Cardiac muscle cell (in vitro differentiated cells and primary cell): ENCODE measurements around the genes TTC1, C1QTNF2 and ATP10B.

DNA sequence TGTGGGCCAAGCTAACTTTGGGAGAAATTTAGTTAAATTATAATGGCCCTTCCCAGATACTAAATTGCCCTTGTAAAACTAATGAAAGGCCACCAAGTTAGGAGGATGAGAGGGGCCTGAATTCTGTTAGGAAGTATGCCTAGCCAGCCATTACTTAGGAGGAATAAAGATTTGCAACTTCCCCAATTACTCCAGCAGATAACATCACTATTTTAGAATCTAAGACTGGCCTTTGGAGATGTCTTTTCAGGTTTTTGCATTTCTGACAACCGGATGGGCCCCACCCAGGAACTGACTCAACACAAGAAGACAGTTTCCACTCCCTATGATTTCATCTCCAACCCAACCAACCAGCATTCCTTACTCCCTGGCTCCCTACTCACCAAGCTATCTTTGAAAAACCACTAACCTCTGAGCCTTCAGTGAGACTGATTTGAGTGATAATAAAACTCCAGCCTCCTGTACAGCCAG lies 7.2 kb upstream of the IL12B start:
- RAMPAGE, long total RNA, result no peak
- RRBS, result no CpG with 5 or more reads among the region's 1 CpG

GRCh38 chr5:159855934-159856133 lies 60.4 kb upstream of the ADRA1B start:
- RAMPAGE, long total RNA, result no peak
- RRBS, result no CpG with 5 or more reads among the region's 1 CpG

DNA sequence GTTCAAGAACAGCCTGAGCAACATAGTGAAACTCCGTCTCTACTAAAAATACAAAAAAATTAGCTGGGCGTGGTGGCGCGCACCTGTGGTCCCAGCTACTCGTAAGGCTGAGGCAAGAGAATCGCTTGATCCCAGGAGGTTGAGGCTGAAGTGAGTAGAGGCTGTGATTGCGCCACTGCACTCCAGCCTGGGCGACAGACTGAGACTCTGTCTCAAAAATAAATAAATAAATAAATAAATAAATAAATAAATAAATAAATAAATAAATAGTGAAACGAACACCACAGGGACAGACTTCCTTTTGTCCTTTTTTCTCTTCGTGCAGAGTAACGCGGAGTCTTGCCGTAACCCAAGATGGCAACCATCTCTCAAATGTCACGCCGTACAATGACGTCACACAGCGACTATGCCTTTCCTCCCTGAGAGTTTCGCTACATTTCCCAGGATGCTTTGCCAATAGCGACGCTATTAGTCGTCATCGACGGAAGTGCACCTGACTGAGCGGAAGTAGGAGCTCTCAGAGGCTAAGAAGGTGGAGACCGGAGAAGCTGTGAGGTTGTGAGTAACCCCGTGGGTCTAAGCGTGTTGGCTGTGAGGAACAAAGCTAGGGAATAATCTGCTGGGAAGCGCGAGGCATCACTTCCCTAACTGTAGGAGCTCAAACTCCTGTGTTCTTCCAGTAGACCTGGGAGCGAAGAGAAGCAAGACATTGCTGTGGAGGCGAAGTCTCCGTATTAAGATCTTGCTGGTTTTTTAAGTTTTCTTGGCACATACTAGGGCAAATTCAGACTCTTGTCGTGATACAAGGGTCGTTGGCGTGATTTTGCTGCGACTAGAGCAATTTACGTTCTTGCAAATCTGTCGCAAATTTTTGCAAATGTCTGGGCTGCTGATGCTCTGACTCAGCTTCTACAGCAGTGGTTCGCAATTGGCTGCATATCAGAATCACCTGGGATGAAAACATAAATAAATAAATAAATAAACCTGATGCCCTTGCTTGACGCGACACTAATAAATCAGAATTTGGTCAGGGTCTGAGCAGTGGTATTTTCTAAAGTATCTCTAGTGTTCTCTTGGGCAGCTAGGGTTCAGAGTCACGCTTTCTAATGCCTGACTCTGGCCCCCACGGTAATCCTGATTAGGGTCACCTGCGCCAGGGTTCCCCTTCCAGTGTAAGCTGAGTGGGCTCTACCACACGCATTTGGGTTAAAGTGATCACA lies at the start of gene TTC1:
Gene TTC1, plus strand, starts transcription at position 504 of the 1,220 bp plus-strand sequence.
- RAMPAGE, long total RNA, result start-site peak on the plus strand centred at position 512 of the sequence, 41 bp wide, 4,186 and 2,642 reads in 2 replicates
- RRBS, result no CpG with 5 or more reads among the region's 45 CpGs

DNA sequence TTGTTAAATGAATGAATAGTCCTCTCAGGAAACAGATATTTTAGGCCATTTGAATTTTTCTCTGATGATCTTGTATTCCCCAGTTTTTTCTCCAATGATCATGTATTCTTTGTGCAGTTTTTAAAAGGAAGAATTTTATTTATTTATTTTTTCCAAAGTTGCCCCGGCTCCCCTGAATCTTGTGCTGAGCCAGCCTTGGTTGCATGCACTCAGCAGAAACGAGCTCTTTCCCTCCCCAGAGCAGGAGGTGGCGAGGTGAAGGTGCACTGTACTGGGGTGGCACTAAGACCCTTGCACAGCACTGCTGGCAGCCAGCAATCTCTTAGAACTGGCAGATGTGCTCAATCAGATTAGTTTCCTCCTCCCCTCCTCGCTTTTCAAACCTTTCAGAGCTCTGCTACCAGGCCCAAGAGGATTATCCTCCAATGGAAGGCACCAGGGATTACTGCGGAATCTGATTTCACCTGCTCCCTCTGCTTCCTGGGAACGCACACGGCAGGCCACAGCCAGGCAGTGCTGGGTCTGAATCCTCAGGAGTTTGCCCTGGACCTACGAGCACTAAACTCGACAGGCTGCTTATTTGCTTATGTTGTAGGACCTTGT lies 32.7 kb downstream of the FABP6 start:
- RAMPAGE, long total RNA, result no peak
- RRBS, result no CpG with 5 or more reads among the region's 9 CpGs

DNA sequence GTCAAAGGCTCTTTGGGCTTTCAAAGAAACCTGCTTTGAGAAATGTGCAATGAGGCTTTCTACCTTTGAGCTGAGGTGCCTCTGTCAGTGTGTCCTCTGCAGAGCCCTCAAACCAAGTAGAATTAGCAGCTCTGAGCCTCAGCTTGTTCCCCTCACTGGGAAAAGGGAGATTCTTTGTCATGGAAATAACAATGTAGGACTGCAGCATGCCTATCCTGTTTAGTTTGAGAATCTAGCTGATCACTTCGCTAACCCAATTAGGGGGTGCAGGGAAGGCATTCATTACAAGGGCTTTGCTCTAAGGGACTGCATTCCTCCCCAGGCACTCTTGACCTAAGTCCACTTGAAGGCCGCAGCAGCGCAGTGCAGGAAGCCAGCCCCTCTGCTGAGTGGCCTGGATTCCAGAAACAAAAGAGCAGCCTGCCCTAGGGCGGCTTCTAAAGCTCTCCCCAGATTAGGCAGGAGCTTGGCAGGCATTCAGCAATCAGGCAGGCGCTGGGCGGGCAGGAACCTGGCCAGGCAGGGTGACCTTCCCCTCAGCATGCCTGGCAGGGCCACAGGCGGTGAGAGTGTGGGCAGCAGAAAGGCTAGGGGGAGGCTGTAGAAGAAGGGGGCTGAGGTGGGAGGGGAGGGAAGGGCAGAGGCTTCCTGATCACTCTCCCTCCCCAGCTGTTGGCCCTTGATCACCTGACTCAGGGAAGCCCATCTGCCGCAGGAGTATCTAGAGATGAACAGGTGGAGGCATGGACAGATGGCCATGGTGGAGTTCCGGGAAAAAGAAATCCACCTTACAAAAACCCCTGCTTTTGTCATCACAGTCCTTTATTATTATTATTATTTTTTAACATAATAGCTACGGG lies 24.8 kb downstream of the CCNJL start:
- RAMPAGE, long total RNA, result no peak
- RRBS, result no CpG with 5 or more reads among the region's 10 CpGs

DNA sequence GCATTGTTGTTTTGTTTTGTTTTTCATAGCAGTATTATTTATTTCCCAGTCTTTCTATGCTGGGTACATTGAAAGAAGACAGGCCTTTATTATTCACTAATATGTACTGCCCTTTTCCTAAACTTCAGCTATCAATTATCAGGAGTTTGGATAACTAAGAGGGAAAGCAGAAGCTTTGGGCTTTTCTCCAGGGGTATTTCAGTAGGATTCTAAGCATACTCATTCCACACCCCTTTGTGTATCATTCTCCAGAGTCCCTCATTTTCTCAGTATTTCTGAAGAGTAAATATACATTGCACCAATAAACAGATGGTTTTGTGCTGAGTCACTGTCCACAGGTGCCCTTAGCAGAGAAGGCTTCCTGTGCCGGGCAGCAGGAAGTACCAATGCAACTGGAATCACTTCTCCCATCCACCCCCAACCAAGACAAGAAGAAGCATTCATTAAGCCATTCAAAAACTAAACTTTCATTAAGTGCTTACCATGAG lies 3.5 kb upstream of the CCNJL start:
- RAMPAGE, long total RNA, result no peak
- RRBS, result no CpG with 5 or more reads among the region's 1 CpG

GRCh38 chr5:160370503-160370803 lies at the start of gene C1QTNF2:
C1QTNF2 (minus strand) TSS chr5:160370626.
- RAMPAGE, long total RNA, result no peak
- RRBS, result 1% methylated on average over 11 of the region's 25 CpGs

GRCh38 chr5:160399191-160399664 lies 626 bp downstream of the FAM200C start:
- RAMPAGE, long total RNA, result no peak
- RRBS, result no CpG with 5 or more reads among the region's 5 CpGs

- RAMPAGE, long total RNA, result no peak
- RRBS, result no CpG with 5 or more reads among the region's 3 CpGs
These were observed 193.6 kb downstream of the PTTG1 start for GRCh38 chr5:160615218-160615776.

DNA sequence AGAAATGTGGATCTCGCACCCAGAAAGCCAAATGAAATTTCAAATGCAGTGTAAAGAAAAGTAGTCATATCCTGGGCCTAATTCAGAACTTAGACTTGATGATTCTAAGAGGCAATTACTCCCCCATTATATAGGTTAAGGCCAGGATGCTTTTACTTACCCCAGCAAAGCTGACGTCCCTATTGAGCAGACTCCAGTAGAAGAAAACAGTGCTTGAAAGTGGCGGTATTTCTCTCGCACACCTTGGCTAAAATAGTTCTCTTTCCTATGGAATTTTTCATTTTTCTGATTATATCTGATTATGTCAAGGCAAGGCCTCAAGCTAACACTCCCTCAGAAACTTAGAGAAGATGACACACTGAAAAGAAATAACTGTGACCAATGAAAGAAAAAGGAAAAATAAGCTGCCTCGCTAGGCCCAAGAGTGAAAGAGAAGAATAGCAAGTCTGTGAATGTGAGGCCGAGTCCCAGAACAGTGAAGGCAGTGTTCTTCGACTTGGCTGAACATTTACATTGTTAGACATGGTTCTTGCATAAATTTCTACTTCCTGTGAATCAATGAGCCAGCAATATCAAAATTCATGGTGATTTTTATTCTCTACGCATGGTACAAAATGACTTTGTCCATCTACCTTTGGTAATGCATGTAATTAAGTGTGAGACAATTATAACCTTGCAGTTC lies at the start of gene ATP10B:
Gene ATP10B, minus strand, starts transcription at position 431 of the 682 bp plus-strand sequence.
- RAMPAGE, long total RNA, result no peak
- RRBS, result no CpG with 5 or more reads among the region's 8 CpGs

- RAMPAGE, long total RNA, result no peak
- RRBS, result no CpG with 5 or more reads among the region's 9 CpGs
These were observed 66.1 kb downstream of the GABRA6 start for GRCh38 chr5:161751531-161752041.

GRCh38 chr5:162036276-162037026 lies 31.1 kb upstream of the GABRG2 start:
- RAMPAGE, long total RNA, result no peak
- RRBS, result no CpG with 5 or more reads among the region's 33 CpGs

- RAMPAGE, long total RNA, result no peak
- RRBS, result no CpG with 5 or more reads among the region's 10 CpGs
These were observed 1.3 kb downstream of the MAT2B start for GRCh38 chr5:163506645-163507165.

GRCh38 chr5:166073938-166074299 lies 904.9 kb upstream of the TENM2 start:
- RAMPAGE, long total RNA, result no peak
- RRBS, result no CpG with 5 or more reads among the region's 4 CpGs

DNA sequence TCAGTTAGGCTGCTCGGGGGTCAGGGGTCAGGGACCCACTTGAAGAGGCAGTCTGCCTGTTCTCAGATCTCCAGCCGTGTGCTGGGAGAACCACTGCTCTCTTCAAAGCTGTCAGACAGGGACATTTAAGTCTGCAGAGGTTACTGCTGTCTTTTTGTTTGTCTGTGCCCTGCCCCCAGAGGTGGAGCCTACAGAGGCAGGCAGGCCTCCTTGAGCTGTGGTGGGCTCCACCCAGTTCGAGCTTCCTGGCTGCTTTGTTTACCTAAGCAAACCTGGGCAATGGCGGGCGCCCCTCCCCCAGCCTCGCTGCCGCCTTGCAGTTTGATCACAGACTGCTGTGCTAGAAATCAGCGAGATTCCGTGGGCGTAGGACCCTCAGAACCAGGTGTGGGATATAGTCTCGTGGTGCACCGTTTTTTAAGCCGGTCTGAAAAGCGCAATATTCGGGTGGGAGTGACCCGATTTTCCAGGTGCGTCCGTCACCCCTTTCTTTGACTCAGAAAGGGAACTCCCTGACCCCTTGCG lies 833.8 kb upstream of the TENM2 start:
- RAMPAGE, long total RNA, result no peak
- RRBS, result no CpG with 5 or more reads among the region's 19 CpGs

GRCh38 chr5:166758110-166758614 lies 220.7 kb upstream of the TENM2 start:
- RAMPAGE, long total RNA, result no peak

DNA sequence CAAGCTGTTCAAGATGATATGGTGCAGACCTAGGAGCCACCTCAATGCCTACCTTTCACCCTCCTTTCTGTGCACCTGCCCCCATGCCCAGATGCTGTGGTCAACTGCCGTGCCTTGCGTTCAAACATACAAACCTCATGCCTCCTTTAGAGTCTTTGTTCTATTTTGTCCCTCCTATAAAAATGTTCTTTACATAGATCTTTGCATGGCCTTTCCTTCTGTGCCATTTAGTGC lies 108.2 kb downstream of the TENM2 start:
- RAMPAGE, long total RNA, result no peak
- RRBS, result no CpG with 5 or more reads among the region's 2 CpGs

- RAMPAGE, long total RNA, result no peak
- RRBS, result no CpG with 5 or more reads among the region's 12 CpGs
These were observed 268.6 kb upstream of the WWC1 start for GRCh38 chr5:168022859-168023231.

GRCh38 chr5:168329269-168329780 lies 37.9 kb downstream of the WWC1 start:
- RAMPAGE, long total RNA, result no peak
- RRBS, result no CpG with 5 or more reads among the region's 4 CpGs

GRCh38 chr5:168393124-168393842 lies 93.0 kb upstream of the RARS1 start:
- RAMPAGE, long total RNA, result no peak
- RRBS, result no CpG with 5 or more reads among the region's 8 CpGs